Endometrial microvascular endothelial cells (primary cell): ENCODE measurements around a stretch of chr10.

GRCh38 chr10:70255188-70255536 lies 21.9 kb upstream of the PPA1 start:
- RAMPAGE, long total RNA: no peak

GRCh38 chr10:70381391-70381810 lies 1.0 kb downstream of the LRRC20 start:
- RAMPAGE, long total RNA: no peak

DNA sequence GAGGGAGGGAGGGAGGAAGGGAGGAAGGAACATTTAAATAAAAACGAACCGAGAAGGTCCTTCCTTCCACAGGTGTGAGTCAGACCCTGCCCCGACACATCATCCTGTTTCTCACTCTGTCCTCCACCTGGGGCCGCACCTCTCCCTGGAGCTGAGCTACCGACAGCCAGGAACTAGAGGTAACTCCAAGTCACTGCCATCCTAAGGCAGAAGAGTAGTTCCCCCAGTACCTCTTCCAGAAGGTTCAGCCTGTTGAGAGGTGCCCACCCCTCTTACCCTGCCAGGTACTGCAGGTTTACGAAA lies 4.8 kb upstream of the LRRC20 start:
- RAMPAGE, long total RNA: no peak

GRCh38 chr10:70421541-70422455 lies 17.9 kb downstream of the EIF4EBP2 start:
- RAMPAGE, long total RNA: no peak

DNA sequence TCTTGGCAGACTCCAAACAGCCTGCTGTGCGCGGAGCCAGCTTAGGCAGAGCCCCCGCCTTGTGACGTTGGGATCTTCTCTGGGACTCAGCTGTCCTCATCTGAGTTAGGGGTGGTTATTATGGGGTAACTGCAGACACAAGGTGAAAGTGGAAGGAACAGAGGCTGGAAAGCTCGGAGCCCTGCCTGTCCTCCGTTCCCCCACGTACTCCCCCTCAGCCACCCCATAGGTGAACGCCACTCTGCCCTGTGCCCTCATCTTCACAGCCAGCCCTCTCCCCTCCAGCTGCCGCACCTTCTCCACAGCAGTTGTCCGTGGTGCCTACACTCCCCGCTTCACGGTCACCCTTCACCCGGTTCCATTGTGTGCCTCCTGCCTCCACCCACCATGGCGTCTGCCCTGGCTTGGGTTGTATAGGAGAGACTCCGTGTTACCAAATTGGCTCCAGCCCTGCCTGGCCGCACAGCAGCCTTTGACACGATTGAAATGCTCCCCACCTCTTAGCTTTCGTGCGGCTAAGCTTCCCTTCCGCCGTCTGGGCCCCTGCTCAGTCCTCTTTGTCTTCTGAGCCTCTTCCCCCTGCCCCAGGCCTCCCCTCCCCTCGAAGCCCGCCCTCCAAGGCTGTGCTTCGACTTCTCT lies 18.2 kb upstream of the NODAL start:
- RAMPAGE, long total RNA: no peak

DNA sequence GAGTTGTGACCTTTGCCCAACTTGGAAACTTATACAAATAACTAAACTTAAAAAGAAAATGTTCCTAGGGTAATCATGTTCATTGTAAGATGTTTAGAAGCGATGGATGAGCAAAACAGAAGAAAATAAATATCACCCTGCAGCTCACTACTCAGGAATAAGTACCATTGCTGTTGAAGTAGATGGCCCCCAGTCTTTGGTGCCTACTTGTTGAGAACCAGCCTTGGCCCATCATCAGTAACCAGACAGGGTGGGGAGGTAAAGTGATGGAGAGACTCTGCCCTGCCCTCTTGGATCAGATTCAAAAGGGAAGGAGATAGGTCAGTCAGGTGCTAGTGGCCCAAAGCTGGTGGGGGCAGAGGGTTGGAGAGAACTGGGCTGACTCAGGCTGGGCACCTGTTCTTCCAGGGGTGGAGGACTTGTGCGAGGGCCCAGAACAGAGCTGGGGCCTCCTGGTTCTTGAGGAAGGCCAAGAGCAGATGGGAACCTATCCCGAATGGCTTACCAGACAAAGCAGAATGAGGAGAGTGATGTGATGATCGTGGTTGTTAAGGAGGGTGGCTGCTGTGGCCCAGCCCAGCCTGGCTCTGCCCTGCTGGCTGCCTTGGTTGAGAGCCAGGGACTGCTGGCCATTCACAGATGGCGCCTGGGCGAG lies 36.4 kb downstream of the PALD1 start:
- RAMPAGE, long total RNA: no peak

- RAMPAGE, long total RNA: no peak
Observed at GRCh38 chr10:70596823-70597341, 5.7 kb downstream of the PRF1 start.

DNA sequence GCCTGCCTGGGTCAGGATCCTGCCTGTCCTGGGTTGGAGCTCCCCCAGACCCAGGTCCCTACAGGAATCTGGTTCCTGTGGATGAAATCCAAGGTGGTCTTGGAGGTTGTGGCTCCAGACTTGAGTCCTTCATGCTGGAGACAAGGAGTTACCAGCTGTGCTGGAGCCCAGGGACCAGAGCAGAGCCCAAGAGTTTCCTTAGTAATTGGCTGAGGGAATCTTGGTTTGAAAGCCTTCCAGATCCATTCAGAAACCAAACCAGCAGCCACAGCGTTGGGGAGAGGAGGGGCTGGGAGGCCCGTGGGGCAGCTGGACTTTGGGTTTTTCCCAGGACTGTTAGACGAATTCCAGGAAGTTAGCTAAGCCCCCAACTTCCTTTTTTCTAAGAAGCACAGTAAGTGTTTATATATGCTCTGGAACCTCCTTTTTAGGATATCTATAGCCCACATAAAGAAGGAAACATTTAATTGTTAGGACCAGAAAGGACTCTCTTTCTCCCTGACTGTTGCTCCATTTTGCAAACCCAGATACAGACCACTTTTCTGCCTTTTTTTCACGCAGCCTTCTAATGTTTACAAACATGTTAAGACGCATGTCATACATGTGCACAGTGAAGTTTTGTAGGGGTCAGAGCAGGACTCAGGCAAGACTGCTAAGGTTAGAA lies 42.7 kb downstream of the TBATA start:
- RAMPAGE, long total RNA: no peak

- RAMPAGE, long total RNA: no peak
Observed at GRCh38 chr10:70753871-70754385, 31.2 kb downstream of the TBATA start.

DNA sequence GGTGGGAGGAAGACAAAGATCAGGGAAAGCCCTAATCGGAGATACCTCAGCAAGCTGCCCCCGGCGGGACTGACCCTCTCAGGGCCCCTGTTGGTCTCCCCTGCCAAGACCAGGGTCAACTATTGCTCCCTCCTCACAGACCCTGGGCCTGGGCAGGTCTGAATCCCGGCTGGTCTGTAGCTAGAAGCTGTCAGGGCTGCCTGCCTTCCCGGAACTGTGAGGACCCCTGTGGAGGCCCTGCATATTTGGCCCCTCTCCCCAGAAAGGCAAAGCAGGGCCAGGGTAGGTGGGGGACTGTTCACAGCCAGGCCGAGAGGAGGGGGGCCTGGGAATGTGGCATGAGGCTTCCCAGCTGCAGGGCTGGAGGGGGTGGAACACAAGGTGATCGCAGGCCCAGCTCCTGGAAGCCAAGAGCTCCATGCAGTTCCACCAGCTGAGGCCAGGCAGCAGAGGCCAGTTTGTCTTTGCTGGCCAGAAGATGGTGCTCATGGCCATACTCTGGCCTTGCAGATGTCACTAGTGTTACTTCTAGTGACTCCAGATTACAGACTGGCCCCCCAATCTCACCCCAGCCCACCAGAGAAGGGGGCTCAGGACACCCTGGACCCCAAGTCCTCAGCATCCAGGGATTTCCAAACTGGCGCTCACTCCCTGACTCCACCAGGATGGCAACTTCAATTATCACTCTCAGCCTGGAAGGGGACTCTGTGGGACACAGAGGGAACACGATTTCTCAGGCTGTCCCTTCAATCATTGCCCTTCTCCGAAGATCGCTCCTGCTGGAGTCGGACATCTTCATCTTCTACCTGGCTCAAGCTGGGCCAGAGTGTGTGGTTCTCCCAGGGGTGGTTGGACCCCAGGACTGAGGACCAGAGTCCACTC lies 23.9 kb downstream of the TBATA start:
- RAMPAGE, long total RNA: no peak

DNA sequence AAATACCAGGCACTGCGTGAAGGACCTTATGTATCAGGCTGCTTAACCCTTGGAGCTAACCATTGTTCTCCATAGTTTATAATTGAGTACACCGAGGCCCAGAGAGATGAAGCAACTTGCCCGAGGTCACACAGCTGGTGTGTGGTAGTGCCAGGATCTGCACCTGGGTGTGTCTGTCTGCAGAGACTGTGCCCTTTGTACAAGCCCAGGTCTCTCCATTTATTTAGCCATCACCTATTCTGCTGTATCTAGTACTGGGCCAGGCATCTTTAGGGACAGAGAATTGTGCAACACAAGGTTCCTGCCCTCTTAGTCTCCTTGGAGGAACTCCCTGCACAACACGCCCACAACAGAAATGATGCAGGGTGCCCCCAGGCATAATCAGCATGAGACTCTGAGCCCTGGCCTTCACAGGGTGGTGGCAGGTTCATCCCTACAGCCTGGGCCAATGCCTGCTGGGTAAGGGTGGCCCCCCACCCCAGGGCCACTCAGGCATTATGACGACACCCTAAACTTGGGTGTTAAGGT lies 31.5 kb downstream of the UNC5B start:
- RAMPAGE, long total RNA: no peak

DNA sequence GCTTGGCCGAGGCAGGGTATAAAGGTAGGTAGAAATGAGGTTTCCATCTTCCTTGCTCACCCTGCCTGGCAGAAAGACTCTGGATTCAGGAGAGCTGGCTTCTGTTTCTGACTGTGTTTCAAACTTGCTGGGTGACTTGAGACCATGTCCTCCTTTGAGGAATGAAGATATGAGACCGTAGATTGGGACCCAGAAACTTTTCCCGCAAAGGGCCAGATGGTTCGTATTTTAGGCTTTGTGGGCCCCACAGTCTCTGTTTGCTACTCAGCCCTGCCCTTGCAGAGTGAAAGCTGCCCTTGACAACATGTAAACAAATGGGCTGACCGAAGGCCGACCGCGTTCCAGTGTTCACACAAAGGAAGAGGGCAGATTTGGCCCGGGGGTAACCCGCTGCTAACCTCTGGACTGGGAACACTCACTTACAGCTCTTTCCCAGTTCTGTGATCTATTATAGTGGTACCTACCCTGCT lies 15.0 kb downstream of the SLC29A3 start:
- RAMPAGE, long total RNA: no peak

- RAMPAGE, long total RNA: no peak
Observed at GRCh38 chr10:71358370-71358758, 38.4 kb upstream of the CDH23 start.

- RAMPAGE, long total RNA: no peak
Observed at GRCh38 chr10:71616903-71617540, 102.6 kb downstream of the C10orf105 start.

DNA sequence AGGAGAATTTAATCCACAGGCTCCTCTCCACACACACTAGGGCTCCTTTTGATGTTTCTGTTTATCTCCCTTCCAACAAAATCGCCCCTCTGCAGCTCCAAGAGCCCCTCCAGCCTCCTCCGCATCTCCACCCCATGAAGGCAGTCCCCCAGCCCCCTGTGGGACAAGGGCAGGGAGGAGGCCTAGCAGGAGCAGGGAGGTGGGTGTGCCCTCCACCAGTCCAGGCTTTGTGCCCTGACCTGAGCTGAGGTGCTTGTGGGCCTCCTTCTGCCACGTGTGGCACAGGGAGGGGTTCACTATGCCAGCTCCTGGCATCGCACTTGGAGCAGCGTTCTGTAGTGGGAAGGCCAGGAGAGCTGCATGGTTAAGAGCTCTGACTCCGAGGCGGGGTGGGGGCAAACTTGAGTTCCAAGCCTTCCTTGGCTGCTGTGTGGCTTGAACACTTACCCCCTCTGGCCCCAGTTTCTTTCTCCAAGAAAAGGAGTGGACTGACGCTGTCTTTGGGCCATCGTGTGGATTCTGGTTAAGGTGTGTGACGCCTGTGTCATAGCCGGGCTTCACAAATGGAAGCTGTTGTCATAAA lies 80.3 kb downstream of the C10orf105 start:
- RAMPAGE, long total RNA: no peak

GRCh38 chr10:71709105-71709481 lies 10.5 kb downstream of the C10orf105 start:
- RAMPAGE, long total RNA: no peak

DNA sequence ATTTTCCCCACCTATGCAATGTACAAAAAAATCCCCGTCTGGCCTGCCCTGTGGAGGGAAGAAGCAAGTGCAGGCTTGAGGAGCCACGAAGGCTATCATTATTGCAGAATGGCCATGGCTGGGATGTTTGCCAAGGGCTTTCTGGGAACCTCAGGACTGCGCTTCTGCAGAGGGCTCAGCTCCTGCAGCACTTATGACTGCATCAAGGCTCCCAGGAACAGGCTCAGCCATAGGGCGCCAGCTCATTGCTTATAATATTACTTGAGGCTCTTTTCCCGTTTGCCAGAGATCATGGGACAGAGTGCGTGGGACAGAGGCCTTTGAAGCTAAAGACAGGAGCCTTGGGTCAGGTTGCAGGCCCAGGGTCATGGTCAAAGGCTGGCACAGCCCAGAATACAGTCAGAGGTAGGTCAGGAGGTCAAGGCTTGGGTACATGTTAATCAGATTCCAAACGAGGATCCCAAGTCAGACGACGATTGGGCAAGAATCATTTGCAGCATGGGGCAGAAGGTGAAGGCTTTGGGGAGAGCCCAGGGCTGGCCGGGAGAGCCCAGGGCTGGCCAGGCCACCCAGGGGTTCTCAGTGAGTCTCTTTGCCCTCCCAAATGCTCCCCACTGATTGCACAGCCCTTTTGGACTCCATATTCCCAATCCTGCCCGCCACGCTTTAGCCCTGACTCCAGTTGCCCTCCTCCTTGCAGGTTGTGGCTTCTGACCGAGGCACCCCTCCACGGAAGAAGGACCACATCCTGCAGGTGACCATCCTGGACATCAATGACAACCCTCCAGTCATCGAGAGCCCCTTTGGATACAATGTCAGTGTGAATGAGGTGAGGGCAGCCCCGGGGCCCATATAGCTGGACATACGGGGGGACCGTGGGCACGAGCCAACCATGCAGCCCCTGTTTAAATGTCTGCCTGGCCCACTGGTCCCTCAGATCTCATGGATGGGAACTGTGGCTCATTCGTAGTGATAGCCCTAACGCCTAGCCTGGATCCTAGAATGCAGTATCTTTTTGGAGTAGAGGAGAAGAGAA lies 20.9 kb upstream of the C10orf105 start:
- RAMPAGE, long total RNA: no peak

DNA sequence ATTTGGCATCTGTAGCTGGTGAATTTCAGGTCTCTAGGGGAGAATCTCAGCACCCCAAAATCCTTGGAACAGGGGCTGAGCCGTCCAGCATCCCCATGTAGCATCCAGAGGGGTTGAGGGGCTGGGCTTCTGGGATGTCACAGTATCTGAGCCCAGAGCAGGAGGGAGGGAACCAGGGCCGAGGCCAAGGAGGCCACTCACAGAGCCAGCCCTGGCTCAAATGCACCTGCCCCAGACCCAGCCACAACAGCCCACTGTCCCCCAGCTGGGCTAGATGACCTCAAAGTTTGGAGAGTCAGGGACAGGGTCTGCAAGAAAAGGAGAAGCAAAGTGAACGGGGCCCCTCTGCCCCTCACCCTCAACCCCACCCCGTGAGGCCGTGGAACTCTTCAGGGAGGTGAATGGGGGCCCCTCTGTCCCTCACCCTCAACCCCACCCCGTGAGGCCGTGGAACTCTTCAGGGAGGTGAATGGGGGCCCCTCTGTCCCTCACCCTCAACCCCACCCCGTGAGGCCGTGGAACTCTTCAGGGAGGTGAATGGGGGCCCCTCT lies 22.3 kb downstream of the VSIR start:
- RAMPAGE, long total RNA: no peak

- RAMPAGE, long total RNA: no peak
Observed at GRCh38 chr10:71754663-71755004, 18.7 kb downstream of the VSIR start.

GRCh38 chr10:71766028-71766432 lies 7.3 kb downstream of the VSIR start:
- RAMPAGE, long total RNA: no peak